Pericardium (tissue), 1 donor: ENCODE data around the genes ABCA7 and PCSK4.

GRCh38 chr19:1039318-1040433 lies at the start of gene ABCA7:
ABCA7 (plus strand) TSS chr19:1040107.
- RRBS = 3% methylated on average over 18 of the region's 69 CpGs

DNA sequence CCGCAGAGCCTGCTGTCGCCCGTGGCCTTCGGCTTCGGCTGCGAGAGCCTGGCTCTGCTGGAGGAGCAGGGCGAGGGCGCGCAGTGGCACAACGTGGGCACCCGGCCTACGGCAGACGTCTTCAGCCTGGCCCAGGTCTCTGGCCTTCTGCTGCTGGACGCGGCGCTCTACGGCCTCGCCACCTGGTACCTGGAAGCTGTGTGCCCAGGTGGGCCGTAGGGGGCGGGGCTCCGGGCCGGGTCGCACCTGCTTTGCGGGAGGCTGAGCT lies 7.5 kb downstream of the ABCA7 start:
- RRBS = no CpG with 5 or more reads among the region's 24 CpGs

DNA sequence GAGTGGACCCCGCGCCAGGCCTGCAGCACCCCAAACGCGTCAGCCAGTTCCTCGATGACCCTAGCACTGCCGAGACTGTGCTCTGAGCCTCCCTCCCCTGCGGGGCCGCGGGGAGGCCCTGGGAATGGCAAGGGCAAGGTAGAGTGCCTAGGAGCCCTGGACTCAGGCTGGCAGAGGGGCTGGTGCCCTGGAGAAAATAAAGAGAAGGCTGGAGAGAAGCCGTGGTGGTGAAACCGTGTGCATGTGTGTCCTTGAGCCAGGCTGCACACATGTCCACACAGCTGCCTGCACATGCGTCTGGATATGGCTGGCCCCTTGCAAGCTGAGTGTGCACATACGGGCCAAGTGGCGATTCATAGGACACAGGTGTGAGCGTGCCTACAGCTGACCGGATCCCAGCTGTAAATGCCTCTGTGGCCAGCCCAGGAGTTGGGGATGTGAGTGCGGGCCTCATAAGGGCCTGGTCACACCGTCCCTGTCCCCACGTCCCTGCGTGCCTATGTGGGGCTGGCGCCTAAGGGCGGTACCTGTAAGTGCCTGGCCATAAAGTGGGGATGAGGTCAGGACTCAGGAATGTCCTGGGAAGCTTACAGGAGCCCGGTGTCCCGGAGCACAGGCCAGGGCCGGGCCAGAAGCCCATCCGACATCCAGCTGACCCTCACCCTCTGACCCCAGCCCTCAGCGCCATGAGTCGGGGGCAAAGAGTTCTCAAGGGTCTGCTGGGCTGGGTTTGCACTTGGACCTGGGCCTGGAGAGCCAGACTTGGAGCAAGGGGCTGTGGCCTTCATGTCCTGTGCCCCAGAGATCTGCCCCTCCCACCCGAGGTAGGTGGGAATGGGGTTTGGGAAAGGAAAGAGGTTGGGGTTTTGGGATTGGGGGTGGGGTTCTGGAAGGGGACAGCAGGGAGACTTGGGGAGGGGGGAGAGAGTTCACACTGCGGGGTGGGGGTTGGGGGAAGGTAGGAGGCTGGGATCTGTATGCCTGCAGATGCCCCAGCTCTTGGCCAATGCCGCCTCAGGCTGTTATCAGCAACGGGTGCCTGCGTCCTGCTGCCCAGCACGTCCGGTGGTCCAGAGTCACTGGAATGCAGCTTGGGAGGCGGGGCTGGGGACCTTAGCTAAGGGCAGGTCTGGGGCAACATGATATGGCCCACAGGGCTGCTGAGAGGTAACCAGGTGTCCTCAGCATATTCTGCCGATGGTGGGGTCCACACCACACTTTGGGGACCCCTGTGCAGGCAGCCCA lies 1.2 kb upstream of the ARHGAP45 start:
- RRBS = no CpG with 5 or more reads among the region's 37 CpGs

DNA sequence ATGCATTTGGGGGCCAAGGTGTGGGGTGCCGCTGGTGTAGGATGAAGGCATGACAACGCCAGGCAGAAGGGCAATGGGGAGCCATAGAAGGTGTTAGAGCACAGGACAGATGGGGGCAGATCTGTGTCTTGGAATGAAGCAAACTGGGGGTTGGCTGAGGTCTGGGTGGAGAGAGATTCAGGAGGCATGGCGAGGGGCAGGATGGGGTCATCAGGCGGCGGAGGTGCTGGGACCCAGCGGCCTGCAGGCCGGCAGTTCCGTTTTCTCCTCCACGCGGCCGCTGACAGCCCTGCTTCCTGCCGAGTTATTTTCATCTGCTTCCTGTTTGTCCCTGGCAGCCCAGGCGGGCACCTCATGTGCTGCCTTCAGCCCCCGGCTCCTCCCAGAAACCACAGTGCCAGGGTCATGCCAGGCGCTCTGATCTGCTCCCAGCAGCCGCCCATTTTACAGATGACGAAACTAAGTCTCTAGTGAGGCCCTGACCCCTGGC lies 2.1 kb downstream of the ARHGAP45 start:
- RRBS = 20% methylated on average over 1 of the region's 17 CpGs

- RRBS = 88% methylated on average over 7 of the region's 31 CpGs
Observed at GRCh38 chr19:1086375-1087246, 8.6 kb downstream of the POLR2E start.

GRCh38 chr19:1088548-1089532 lies 6.3 kb downstream of the POLR2E start:
- RRBS = 90% methylated on average over 2 of the region's 50 CpGs

DNA sequence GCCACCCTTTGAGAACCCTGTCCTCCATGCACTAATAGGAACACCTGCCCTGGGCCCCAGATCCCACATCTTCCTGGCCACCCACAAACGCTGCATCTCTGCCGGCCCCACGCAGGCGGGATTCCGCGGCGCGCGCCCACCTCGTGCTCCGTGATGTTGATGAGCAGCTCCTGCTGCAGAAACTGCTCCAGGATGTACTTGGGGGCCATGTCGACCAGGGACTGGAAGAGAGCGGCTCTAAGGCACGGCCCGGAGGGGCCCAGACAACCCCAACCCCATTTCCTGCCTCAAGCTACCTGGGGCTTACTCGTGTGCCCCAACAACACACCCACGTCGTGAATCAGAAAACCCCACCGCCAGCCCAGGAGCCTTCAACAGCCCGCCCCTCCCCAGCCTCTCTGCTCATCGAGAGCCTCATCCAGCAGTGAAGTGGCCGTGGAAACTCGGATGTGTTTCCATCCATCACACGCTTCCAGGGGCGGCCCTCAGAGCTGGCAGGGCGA lies 4.4 kb downstream of the POLR2E start:
- RRBS = no CpG with 5 or more reads among the region's 26 CpGs

- RRBS = no CpG with 5 or more reads among the region's 20 CpGs
Observed at GRCh38 chr19:1091271-1091704, 3.9 kb downstream of the POLR2E start.

- RRBS = 2% methylated on average over 39 of the region's 65 CpGs
Observed at GRCh38 chr19:1131697-1132600, 28.2 kb downstream of the GPX4 start.

DNA sequence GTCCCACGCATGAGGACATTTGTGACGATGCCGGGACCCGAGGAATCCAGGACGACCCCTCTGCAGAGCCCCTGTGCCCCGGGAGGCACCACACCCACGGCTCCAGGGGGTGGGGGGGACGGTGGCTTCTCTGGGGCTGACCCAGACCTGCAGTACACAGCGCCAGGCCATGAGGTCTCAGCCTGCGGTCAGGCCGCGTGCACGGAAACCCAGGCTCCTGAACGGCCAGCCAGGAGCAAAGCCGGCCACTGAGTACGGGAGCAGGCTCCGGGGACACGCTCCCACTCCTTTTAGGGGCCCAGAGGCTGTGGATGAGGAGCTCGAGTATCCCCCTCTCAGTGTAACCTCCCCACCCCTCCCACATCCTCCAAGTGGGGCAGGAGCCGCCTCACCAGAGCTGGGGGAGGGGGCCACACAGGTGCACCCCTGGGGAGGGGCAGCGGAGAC lies 6.4 kb downstream of the SBNO2 start:
- RRBS = 82% methylated on average over 4 of the region's 21 CpGs

DNA sequence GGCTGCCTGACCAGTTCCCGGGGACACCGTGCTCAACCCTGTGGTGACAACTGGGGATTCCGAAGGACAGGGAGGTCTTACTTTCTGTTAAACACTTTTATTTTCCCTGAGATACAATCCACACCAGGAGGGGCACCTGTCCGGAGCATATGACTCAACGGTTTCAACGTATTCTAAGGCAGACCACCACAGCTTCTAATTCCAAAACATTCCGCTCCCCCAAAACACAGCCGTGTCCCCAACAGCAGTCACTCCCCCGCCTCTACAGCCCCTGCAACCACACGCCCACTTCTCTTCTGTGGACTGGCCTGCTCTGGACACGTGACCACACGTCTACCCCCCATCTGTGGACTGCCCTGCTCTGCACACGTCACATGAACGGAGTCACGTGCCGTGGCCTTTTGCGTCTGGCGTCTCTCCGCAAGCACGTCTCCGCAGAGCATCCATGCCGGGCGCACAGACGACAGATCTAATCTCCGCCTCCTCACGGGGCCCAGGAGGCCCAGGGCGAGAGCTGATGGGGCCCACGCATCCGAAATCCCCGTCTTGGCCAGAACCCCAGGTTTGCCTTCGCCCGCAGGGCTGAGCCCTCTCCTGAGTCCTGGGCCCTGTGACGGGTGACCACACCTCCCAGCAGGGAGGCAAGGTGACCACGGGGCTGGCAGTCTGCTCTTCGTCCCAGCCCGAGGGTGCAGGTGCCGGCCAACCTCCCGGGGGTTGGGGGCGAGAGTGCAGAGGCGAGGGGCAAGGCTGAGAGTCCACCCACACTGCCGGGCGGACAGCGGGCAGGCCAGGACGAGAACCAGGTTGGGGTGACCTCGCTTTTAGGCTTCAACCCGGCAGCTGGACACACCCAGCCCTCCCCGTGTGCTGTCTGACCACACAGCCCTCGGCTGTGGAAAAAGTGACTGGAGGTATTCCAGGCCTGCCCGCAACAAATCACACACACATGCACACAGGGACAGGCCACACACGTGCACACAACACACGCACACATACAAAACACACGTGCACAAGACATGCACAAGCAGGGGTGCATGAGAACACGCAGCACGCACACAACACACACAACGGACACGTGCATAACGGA lies 4.0 kb downstream of the SBNO2 start:
- RRBS = 51% methylated on average over 10 of the region's 57 CpGs

GRCh38 chr19:1180152-1181014 lies 6.3 kb upstream of the SBNO2 start:
- RRBS = no CpG with 5 or more reads among the region's 21 CpGs

GRCh38 chr19:1252015-1252438 lies 3.6 kb downstream of the MIDN start:
- RRBS = no CpG with 5 or more reads among the region's 17 CpGs

DNA sequence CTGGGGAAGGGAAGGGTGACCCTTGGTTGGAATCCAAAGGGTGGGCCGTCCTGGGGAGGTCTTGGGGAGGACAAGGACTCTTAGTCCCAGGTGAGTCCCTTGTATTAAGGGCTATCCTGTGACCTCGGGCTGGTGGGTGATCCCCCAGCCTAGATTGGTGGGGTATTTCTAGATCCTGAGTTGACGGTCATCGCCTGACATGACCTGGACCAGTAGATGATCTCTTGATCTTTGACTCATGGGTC lies 6.0 kb downstream of the MIDN start:
- RRBS = no CpG with 5 or more reads among the region's 4 CpGs

- RRBS = 5% methylated on average over 7 of the region's 30 CpGs
Observed at GRCh38 chr19:1276280-1277093, 1.2 kb downstream of the FAM174C start.

DNA sequence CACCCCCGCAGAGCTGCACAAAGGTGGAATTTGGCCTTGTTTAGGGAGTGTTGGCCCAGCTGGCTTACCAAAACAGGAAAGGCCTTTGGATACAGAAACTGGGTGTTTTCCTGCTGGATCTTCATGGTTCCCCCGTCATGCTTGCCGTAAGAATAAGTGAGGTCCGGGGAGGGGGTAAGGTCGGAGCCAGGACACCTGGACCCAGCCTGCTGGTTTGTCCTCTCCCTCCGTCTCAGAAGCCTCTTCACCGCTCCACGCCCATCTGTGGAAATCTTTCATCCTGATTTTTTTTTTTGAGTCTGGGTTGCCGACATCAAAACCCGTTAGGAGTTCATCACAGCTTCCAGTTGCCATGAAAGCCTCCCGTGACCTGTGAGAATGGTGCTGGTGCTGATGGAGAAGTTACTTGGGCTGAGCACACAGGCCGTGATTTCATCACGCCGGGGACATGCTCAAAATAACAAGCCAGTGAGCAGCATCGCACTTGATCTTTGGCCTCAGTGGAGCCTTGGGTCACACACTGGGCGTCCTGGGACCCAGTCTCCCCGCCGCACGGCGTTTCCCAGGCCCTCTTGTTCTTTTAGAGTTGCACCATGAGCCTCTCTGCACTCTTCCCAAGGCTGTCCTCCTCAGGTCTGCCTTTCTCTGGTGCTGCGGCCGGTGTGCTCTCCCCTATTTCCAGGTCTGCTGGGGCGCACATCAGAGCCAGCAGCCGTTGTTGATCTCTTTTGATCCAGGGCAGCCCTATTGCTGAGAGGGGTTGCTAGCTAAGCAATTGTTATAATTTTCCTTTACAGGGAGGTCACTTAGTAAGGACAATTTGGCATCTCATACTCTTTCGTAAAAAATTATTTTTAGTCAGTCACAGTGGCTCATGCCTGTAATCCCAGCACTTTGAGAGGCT lies 9.6 kb upstream of the NDUFS7 start:
- RRBS = no CpG with 5 or more reads among the region's 25 CpGs

DNA sequence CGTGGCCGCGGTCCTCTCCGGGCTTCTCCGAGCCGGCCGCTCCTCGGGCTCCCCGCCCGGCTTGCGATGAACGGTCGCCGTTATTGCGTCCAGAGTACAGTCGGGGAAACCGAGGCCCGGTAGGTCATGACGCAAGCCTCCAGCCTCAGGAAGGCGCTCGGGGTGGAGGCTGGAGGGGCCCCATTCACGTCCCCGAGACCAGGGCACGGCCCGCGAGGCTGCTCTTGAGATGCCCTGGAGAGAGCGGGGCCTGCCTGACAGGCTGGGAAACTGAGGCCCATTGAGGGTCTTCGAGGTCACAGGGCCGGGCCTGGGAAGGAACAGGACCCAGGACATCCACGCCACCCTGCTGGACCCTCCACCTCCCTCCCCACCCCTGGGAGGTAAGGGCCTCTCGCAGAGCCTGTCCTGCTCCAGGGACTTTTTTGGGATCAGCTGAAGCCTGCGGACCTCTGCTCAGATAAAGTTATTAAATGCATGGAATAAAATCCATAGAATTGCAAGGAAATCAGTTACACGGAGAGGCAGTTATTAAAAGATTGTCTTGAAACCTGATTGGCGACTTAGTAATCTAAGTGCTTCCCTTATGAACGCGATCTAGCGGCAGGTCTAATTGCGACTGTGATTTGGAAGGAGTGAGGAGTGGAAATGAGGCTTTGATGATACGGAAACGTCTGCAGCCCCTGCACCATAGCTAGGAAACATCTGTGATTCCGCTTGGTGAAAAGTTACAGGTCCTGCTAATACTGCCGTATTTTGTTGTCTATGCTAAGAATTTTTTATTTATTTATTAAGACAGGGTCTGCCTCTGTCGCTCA lies 540 bp downstream of the NDUFS7 start:
- RRBS = 1% methylated on average over 9 of the region's 43 CpGs

- RRBS = 48% methylated on average over 5 of the region's 13 CpGs
Observed at GRCh38 chr19:1406529-1406879, 882 bp upstream of the DAZAP1 start.

GRCh38 chr19:1489997-1490887 lies at the start of gene PCSK4:
PCSK4 (minus strand) TSS chr19:1490350.
- RRBS = 3% methylated on average over 11 of the region's 66 CpGs

DNA sequence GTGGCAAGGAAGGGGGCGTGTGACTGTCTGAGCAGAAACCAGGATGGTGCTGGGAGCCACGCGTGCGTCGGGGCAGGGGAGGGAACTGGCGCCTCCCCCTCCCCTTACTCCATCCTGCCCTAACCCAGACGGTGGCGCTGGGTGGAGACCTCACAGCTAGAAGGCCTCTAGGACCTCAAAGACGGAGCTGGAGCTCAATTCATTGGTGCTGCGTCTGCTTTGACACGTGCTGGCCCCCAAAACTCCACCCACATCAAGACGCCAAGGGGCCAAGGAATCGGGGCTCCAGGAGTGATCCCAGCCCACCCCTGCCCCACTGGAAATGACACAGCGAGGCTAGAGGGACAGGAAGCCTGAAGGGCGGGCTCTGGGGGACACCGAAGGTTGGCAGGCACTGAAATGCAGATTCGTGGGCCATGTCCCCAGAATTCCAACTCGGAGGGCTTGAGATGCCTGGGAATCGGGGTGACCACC lies 7.5 kb downstream of the MEX3D start:
- RRBS = no CpG with 5 or more reads among the region's 19 CpGs